Ileum (tissue), 1 donor: Measurements from ENCODE around the gene C18orf63.

GRCh38 chr18:74251204-74251836, 40.4 kb downstream of the CYB5A start:
- PRO-cap = no peak

GRCh38 chr18:74255028-74255833, 36.5 kb downstream of the CYB5A start:
- PRO-cap = no peak

DNA sequence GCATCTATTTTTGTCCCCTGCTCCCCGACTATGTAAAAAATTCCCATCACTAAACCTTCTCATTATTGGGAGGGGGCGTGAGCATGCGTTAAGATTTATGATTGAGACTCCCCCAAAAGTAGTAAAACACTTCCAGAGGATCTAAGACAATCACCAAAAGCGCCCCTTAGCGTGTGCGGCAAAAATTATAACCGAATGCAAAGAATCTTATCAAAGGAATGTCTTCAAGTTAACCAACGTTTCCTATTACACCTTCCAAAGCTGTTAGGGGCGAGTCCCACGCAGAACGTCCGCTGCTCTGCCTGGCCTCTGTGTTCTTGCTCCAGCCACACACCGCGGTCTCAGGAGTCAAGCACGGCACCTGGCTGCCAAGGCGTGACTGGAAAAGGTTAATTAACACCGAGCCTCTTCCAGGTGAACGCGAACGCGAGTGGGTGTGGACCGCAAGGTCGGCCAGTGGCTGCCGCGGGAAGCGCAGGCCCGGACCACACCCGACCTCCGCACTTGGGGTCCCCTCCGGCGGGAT, 1.1 kb downstream of the CYB5A start:
- PRO-cap = bidirectional peak, plus-strand start at position 456 of the sequence, minus-strand start at position 343 of the sequence

GRCh38 chr18:74315408-74316095, at the start of gene C18orf63:
Gene C18orf63 (plus strand): TSS chr18:74315839.
- PRO-cap = no peak

GRCh38 chr18:74374077-74374469, 58.4 kb downstream of the C18orf63 start:
- PRO-cap = no peak

DNA sequence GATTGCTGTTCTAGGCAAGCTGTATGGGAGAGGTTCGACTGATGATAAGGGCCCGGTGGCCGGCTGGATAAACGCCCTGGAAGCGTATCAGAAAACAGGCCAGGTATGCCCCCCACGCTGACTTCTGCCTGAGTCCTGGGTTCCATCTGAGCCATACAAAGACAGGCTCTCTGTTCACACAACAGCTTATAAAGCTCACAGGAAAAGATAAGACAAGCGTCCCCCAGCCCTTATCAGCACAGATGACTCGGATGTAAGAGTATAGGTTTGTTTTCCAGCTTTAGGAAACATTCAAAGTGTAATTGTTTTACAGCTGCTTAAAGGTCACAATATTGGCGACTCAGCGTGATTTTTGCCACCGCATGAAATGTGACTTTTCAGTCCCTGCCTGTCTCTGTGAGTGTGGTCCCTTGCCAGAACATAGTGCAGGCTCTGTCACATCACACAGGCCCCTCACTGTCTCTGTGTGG, 12.7 kb downstream of the CNDP2 start:
- PRO-cap = bidirectional peak, plus-strand start at position 397 of the sequence, minus-strand start at position 163 of the sequence

DNA sequence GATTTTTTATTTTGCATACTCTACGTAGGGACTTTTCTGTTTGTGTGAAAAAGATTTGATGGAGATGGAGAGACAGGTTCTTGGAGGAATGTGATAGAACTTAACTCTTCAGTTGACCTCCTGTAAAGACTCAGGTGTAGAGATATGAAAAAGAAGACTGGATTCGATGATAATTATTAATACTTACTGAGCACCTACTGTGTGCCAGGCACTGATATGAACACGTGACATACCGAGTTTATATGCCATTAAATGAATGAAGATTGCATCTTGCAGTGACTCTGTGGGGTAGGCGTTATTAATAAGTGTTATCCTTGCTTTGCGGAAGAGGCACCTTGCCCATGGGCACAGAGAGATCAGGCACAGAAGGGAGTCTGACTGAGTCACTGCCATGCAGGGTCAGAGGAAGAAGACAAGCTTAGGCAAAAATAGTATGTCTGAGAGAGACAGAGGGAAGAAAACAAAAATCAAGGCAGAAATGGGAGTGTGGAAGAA, 14.8 kb downstream of the ZNF407 start:
- PRO-cap = no peak

DNA sequence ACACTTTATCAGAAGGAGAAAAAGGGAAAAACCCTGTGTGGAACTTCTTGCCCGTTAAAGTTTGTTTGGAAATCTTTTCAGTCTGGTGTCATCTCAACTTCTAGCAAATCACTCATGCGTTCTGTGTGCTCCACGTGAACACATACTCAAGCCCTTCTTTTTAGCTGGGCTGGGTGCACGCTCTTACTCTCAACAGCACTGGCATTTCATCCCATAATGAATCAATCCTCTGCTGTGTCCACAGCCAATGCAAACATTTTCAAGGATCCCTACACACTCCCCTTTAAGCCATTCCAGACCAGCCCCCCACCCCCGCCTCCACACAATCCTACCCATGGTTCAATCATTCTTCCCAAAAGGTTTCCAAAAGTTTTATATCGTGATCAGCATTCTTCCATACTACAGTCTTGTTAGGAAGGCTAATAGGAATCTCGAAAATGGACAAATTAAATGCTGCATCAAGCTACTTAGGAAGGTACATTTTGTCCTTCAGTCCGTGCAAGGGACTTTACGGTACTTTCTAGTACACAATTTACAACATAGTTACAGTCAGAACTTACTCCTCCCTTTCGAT, 1.5 kb downstream of the PTGR3 start:
- PRO-cap = no peak

DNA sequence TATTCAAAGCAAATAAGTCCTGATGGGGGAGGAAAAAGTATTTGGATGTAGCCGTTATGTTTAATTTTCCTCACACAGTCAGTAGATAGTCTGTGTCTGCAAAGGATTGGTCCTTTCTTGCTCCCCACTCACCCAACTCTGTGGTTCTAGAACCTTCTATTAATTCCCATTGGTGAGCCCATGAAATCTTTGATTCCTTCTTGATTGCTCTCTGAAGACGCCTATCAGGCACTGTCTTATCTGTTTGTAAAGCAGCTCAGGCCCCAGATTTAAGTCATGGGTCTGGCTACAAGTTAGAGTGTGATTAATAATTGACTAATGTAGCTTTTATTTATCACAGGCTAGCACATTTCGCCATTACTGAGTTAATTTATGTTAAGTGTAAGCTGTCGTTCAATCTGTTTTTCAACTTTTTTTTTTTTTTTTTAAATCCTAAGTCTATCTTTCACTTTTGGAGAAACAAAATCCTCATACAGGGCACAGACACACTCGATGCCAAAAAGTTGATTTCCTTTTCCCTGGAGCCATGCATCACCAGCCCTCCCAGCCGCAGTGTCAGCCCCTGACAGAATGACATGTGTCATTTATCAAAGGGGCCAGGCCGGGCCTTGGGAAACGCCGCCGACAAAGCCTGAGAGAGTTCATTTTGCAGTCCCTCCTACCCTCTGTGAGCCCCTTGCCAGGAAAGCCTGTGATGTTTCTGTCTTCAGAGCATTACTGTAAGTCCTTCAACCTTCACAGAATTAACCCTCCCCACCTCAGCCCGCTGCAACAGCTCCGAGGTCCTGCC, 15.8 kb downstream of the TSHZ1 start:
- PRO-cap = no peak

- PRO-cap = no peak
These were observed 47.1 kb downstream of the TSHZ1 start for GRCh38 chr18:75257710-75258107.

DNA sequence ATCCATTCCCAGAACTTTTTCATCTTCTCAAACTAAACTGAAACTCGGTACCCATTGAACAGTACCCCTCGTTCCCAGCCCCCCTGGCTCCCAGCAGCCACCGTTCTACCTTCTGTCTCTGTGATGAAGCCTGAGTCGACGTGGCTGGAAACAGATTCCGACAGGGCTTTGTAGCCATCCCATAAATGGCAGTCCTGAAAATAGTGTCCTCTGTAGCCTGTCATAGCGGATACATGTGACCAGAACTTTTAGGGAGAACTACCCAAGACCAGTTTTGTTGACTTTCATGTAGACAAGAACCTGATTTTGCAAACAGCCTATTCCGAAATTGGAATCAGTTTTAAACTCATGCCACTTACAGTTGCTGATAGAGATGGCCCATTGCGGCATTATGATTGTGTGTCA, 59.1 kb downstream of the TSHZ1 start:
- PRO-cap = no peak

DNA sequence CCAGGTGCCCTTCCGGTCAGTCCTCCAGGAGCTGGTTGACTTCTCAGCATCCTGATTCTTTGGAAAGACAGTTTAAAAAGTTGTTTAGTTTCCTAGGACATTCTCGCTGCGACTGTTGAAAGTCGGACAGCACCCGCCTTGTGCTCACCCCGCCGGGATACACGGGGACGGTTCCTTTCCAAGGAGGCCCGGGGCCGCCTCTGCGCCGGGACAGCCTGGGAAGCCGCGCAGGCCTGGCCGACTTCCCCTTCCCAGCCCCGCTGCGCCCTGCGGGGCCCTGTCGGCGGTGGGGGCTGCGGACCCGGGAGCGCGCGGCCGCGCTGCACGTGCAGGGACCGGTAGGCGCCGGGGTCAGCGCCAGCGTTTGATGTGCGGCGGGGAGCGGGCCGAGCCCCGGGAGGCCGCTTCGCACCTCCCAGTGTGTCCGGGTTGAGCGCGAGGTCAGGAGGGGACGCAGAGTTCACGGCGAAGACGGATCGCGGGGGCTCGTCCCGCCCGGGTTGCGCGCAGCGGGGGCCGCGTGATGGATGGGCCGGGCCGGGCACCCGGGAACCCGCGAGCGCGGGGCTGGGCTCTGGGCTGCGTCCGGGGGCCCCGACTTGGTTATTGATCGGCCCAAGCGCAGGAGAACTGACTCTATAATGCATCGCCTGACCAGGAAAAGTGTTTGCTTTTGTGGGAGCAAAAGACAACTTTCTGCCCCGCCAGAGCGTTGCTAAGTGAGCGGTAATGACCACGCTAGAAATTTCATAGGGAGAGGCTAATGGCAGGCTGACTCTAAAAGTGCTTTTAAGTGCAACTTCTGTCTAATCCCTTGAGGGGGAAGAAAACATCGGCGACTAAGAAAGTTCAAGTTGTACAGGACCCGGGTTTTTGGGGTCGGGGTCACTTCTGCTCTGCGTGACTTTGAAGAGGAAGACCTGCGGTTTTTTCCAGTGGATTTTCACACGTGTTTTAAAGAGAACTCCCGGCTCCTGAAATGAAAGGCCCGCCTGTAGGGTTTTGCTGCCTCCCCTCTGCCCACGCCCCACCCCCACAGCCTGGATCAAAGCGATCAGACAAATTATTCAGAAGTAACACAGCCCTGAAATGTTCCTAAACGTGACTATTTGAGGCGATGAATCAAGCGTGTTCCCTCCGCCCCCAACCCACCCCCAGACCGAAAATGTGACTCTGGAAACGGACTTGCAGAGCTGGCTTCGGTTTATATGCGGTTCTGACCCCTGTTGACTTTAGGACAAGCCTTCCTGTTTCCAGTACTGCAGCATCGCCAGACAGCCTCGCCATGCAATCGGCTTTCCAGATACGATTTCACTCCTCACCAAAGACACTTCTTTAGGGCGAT, 28.3 kb upstream of the SMIM21 start:
- PRO-cap = no peak

- PRO-cap = no peak
These were observed 211.1 kb upstream of the SMIM21 start for GRCh38 chr18:75638281-75639305.

DNA sequence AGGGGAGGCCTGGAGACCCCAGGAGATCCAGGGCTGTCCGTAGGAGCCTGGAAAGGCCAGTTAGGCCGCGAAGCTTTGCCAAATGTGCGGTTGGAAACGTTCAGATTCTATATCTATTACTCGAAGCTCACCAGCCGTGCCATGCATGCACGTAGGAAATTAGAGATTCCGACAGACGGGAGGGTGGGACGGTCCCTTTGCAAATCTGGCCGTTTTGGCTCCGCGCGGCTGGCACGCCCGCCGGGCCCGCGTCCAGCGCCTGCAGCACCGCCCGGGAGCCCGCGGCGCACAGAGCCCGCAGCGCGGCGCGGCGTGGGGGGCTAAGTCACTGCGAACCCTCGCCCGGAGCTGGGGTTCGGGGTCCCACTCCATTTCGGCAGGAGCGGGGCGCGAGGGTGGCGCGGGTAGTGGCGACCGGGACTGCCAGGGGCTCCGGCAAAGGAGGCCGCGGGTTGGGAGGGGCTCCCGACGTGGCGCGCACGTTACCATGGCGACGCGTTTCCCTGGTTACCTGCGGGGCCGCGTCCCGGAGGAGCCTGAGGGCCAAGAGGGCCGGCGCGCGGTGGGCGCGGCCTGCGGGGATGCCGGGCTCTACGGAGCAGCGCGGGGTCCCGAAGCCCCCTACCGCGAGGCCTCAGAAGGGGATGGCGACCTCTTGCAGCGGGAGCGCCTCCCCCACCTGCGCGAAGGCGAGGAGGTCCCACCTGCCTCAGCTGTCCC, 488.7 kb upstream of the SMIM21 start:
- PRO-cap = unidirectional peak, minus-strand start at position 422 of the sequence

DNA sequence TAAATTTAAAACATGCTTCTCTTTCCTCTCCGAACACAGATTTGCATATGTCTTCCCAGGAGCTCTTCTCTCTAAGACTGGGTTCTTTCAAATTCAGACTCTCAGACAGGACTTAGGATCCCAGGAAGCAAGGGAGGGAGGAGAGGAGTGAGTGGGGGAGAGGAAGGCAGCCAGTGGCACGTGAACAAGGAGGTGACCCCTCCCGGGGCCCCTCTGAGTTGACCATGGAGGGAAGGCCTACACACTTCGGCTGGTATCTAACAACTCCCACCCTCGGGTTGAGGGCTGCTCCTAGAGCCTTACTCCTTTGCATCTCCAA, 344.3 kb downstream of the ZNF516 start:
- PRO-cap = unidirectional peak, plus-strand start at position 140 of the sequence

DNA sequence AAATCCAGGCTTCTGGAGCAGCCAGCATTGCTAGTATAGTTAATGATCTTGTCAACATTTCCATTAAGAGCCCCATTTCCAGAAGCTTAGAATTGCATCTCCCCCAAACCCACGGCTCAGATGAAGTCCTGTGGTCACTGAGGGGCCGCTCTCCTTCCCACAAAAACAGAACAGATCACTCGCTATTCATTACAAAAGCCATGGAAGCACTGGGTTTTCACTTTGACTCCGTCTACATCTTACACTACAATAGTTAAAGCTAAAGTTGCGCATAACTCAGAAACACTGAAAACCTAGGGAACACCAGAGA, 41.9 kb downstream of the ZNF516 start:
- PRO-cap = no peak

DNA sequence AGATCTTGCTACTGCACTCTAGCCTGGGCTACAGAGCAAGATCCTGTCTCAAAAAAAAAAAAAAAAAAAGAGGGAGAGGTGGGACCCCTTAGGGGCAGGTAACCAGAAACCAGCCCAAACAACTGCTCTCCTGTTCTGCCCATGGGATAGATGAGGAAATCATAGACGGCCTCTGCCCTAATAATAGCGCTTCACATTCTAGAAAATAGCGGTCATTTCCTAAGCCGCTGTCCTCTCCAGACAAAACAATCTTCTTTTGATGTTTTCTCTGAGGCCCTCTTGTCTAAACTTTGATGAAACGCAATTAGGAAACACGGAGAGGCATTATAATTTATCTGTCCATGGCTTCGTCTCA, 151.8 kb upstream of the ZNF236 start:
- PRO-cap = no peak

DNA sequence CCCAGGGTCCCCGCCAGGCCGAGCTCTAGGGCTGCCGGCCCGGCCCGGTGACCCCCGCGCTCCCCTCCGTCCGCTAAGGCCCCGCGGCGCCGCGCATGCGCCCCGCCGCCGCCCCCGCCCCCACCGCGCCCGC, 288 bp upstream of the ZNF236 start:
- PRO-cap = bidirectional peak, plus-strand start outside the sequence, minus-strand start at position 75 of the sequence

- PRO-cap = no peak
These were observed 1.3 kb downstream of the ZNF236 start for GRCh38 chr18:76823520-76824179.

GRCh38 chr18:76862451-76863120, 40.2 kb downstream of the ZNF236 start:
- PRO-cap = no peak